H1 (cell line): ENCODE measurements around a stretch of chr11.

GRCh38 chr11:12079956-12080773, 30.2 kb upstream of the MICAL2 start:
- RRBS = no CpG with 5 or more reads among the region's 9 CpGs
CAGE:
- cytosol, long polyA plus RNA = no peak
- long polyA plus RNA = no peak
- nucleus, long polyA plus RNA = no peak

- RRBS = no CpG with 5 or more reads among the region's 2 CpGs
CAGE:
- cytosol, long polyA plus RNA = no peak
- long polyA plus RNA = no peak
- nucleus, long polyA plus RNA = no peak
These were observed 813 bp upstream of the MICAL2 start for GRCh38 chr11:12109593-12109960.

- RRBS = no CpG with 5 or more reads among the region's 5 CpGs
CAGE:
- cytosol, long polyA plus RNA = no peak
- long polyA plus RNA = no peak
- nucleus, long polyA plus RNA = no peak
These were observed 16.4 kb downstream of the MICAL2 start for GRCh38 chr11:12126548-12127486.

DNA sequence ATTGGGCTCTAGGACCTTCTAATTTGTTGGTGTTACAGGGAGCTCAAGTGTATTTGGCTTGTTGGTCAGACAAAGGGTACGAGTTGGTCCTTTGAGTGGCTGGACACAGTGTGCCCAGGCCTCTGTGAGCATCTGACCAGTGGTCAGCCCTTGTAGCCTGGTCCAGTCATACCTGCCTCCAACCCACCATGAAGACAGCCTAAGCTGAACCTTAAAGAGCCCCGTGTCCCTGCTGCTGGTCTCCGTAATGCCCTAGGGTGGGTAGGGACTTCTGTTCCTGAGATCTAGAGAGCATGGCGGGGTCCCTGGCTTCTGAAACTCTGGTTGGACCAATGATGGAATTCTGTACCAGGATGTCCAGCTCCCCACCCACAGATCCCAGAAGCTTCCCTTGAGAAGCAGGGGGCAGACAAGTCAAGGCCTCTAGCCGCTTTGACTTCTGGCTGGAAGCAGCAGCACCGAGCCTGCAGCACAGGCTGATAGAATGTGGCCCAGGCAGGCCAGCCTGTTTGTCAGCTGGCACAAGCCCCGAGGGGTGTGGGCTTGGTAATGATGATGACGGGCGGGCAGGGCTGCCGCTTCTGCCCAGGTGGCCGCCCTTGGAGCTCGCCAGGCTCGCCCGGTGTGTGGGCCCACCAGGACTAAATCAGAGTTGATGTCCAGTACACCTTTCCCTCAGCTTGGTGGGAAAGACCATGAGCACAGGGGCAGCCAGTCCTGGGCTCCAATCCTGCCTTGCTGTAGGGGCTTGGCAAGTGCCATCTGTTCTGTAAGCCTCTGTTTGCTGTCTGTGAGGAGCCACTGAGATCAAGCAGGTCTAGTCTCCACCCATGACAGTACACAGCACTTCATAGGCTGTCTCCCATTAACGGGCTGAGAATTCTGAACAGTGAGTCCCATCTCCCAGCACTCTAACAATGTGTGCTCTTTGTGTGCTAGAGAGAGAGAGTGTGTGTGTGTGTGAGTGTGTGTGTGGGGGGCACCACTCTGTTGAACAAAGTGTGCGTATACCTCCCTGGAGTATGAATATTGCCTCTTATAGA, 26.6 kb downstream of the MICAL2 start:
- RRBS = no CpG with 5 or more reads among the region's 16 CpGs
CAGE:
- cytosol, long polyA plus RNA = no peak
- long polyA plus RNA = no peak
- nucleus, long polyA plus RNA = no peak

DNA sequence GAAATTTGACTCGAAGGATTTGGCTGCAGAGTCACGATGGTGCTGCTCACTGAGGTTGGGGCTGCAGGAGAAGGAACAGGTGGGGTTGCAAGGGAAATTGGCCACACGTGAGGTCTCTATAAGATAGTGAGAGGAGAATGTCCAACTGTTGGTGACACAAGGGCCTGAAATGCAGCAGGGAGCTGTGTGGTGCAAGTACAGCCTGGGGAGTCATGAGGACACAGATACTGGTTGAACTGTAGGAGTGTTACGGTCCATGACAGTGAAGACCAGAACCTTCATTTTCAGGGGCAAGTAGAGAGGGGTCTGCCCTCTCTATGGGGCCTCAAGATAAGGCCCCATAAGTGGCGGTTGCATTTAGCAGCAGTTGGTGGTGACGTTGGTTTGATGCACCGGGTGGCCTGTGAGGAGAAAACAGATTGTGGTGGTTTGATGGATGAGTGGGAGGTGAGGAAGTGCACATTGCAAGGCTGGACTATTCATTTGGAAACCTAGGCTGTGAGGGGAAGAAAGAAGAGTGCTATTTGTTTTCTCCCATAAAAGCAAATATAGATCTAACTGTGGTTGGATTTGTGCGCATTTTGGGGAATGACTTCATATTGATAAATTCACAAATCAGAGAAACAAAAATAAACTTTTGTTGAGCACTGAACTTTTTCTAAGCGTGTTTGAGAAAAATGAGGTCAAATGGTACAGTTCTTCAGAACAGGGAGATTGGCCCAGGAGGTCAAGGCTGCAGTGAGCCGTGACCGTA, 39.4 kb downstream of the MICAL2 start:
- RRBS = no CpG with 5 or more reads among the region's 11 CpGs
CAGE:
- cytosol, long polyA plus RNA = no peak
- long polyA plus RNA = no peak
- nucleus, long polyA plus RNA = no peak

DNA sequence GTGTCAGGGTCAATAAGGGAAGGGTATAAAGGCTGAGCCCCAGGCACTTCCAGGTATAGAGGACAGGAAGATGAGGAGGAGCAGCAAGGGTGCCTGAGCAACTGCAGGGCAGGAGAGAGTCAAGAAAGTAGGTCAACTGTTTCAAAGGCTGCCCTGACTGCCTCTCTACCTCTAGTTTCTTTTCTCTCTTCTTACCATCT, 86.0 kb downstream of the MICAL2 start:
CAGE:
- cytosol, long polyA plus RNA = no peak
- long polyA plus RNA = no peak
- nucleus, long polyA plus RNA = no peak

GRCh38 chr11:12237618-12238158, 127.3 kb downstream of the MICAL2 start:
- RRBS = no CpG with 5 or more reads among the region's 6 CpGs
CAGE:
- cytosol, long polyA plus RNA = no peak
- long polyA plus RNA = no peak
- nucleus, long polyA plus RNA = no peak

DNA sequence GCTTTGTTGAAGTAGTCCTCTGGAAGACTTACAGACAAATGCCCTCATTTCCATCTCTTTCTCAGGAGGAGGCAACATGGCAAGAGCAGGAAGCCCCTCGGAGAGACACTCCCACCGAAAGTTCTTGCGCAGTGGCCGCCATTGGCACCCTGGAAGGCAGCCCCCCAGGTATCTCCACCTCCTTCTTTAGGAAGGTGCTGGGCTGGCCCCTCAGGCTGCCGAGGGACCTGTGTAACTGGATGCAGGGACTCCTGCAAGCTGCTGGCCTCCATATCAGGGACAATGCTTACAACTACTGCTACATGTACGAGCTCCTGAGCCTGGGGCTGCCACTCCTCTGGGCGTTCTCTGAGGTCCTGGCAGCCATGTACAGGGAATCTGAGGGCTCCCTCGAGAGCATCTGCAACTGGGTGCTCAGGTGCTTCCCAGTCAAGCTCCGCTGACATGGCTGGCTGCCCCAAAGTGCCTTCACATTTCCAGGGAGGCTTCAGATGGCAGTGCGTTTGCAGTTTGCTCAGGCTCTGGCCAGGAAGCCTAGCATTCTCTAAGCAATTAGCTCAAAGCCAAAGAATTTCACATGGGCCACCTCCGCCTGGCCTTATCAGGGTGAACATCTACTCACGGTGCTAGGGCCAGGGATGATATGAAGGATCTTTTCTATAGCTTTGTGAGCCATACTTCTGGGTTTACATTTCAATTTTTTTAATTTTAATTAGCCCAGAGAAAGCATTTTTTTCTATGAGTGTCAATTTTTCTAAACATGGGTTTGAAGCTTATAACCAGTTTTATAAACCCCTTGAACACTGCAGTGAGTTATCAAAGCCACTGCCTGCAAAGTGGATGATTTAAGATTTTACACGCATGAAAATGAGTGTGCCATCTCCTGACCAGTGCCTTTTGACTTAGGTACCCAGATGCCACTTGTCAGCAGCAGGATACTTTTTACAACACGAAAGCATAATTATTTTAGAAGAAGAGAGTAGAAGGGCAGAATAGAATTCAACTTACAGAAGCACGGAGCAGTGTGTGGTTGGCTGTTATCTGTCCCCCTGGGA, 117.3 kb upstream of the PARVA start:
- RRBS = no CpG with 5 or more reads among the region's 15 CpGs
CAGE:
- cytosol, long polyA plus RNA = no peak
- long polyA plus RNA = no peak
- nucleus, long polyA plus RNA = no peak

GRCh38 chr11:12273968-12274385, 103.4 kb upstream of the PARVA start:
- RRBS = no CpG with 5 or more reads among the region's 3 CpGs
CAGE:
- cytosol, long polyA plus RNA = no peak
- long polyA plus RNA = no peak
- nucleus, long polyA plus RNA = no peak

DNA sequence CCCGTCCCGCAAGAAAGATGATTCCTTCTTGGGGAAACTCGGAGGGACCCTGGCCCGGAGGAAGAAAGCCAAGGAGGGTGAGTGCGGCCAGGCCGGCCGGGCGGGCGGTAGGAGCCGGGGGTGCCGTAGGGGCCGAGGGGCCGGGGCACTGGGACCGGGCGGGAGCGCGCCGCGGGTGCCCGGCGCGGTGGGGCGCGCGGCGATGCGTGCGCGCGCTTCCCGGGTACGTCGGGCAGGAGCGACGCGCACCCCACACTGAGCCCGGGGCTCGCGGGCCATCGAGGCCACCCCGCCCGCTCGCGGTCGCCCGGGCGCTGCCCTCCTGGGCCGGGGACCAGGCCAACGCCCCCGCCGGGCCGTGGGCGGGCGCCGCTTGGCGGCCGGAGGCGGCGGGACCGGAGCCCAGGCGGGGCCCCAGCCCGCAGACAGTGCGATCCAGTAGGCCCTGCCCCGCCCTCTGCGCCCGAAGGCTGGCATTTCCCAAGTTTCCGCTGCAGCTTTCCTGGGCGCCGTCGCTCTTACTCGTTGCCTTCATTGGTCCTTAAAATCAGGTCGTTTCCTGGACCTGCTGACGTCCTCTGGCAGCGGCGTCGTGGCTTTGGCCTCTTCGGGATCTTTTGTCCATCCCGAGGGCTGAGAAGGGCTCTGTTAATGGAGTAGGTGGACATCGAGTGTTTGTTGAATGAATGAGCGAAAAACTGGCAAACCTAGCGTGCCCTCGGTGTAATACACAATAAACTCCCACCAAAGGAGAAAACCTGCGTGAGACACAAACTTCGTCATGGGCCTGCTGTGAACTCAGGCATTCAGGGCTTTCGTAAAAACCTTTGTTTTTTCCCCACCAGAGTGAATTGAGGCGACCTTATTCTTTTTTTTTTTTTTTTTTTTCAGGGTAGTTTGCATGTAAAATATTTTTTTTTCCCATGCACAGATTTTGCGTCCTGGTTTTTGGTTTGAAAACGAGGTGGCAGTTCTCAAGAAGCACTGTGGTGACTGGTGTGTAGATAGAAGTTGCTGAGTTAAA, 648 bp downstream of the PARVA start:
- RRBS = 1% methylated on average over 27 of the region's 88 CpGs
CAGE:
- cytosol, long polyA plus RNA = no peak
- long polyA plus RNA = no peak
- nucleus, long polyA plus RNA = no peak

DNA sequence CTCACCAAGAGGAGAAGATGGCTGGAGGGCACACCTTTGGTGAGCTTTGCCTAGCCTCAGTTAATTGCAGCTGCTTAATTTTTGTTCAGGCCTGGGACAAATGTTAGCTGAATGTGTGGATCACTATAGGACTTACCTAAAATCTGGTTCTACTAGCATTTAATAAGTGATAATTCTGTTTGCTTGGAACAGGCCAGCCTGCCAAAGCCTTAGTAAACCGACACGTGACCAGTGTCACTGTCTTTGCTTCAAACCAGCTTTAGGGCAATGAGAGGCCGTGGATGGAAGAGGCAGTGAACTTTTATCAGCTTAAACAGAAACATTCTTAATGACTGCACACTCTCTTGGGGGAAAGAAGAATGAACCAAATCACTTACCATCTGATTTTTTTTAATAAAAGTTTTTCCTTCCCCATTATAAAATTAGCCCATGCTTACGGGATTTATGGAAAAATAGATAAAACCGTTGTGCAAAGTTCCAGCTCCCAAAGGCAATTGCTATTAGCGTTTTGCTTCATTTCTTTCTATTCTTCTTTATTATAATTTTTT, 10.9 kb downstream of the PARVA start:
- RRBS = no CpG with 5 or more reads among the region's 6 CpGs
CAGE:
- cytosol, long polyA plus RNA = no peak
- long polyA plus RNA = no peak
- nucleus, long polyA plus RNA = no peak

- RRBS = no CpG with 5 or more reads among the region's 10 CpGs
CAGE:
- cytosol, long polyA plus RNA = no peak
- long polyA plus RNA = no peak
- nucleus, long polyA plus RNA = no peak
These were observed 32.8 kb downstream of the PARVA start for GRCh38 chr11:12409992-12410800.

DNA sequence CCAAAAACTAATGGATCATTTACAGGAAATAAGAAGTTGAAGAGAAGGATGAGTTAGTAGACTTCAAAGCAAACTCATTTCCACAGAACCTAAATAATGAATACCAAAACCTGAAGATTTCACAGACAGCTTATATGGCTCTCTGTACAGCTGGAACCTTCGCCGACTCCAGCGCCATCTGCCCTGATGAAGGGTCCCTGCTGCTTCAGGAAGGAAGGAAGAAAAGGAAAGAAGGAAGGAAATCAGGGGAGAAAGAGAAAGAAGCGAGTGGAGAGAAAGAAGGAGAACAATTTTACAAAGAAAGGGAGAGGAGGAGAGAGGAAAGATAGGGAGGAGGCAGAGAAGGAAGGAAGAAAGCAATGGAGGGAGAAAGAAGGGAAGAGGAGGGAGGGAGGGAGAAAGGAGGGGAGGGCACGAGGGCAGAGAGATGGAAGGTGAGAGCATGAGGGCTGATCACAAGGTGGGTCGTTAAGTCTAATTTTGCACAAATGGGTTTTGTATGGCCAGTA, 39.1 kb downstream of the PARVA start:
- RRBS = no CpG with 5 or more reads among the region's 6 CpGs
CAGE:
- cytosol, long polyA plus RNA = no peak
- long polyA plus RNA = no peak
- nucleus, long polyA plus RNA = no peak

DNA sequence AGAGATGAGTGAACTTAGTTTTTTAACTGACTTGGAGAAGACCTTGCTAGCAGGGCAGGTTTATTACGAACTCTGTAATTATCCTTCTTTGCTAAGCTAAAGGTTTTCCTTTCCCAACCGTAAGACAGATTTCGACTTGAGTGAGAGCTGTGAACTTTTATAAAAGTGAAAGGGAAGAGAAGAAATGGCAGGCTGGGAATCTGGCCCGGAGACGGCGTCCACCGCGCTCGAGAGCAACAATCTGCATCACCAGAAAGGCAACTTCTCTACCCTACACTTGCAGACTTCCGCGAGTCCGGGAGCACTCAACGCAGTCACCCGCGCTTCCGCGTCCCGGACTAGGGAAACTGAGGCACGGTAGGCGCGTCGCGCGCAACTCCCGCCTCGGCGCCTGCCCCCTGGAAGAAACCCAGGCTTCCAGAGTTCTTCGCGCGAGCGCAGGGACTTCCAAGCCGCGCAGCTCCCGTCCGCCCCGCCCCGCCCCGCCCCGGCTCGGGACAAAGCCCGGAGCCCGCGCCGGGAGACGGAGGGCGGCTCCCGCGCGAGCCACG, 484 bp upstream of the TEAD1 start:
- RRBS = 5% methylated on average over 16 of the region's 50 CpGs
CAGE:
- cytosol, long polyA plus RNA = no peak
- long polyA plus RNA = no peak
- nucleus, long polyA plus RNA = no peak

DNA sequence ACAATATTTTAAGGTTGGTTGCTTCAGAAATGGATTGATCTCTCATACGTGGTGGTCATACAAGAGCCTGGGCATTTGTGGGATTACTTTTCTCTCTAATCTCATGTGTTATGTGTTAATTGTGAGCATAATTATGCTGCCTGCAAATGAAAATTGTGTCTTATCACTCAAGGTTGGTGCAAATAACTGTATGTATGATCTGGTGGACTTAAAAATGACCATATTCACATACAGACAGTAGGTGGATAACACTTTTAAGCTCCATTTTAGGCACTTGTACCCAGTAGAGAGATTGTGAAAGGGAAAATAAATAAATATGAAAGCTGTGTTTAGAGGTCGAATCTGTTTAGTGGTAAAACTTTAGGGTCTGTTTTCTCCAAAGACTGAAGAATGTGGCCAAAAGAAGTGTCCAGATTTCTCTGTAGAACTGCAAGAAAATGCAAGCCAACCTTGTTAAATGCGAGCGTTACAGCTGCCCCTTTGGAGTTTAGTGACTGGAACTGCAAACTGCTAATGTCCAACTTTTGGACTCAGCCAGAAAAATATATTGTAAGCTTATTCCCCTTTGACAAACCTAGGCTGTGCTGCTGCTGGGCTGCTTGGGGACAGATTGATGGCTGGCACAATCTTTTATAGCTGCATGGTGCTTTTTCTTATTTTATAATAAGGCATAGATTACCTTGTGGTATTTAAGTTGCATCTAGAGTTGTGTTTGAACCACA, 3.7 kb downstream of the TEAD1 start:
- RRBS = no CpG with 5 or more reads among the region's 4 CpGs
CAGE:
- cytosol, long polyA plus RNA = no peak
- long polyA plus RNA = no peak
- nucleus, long polyA plus RNA = no peak

DNA sequence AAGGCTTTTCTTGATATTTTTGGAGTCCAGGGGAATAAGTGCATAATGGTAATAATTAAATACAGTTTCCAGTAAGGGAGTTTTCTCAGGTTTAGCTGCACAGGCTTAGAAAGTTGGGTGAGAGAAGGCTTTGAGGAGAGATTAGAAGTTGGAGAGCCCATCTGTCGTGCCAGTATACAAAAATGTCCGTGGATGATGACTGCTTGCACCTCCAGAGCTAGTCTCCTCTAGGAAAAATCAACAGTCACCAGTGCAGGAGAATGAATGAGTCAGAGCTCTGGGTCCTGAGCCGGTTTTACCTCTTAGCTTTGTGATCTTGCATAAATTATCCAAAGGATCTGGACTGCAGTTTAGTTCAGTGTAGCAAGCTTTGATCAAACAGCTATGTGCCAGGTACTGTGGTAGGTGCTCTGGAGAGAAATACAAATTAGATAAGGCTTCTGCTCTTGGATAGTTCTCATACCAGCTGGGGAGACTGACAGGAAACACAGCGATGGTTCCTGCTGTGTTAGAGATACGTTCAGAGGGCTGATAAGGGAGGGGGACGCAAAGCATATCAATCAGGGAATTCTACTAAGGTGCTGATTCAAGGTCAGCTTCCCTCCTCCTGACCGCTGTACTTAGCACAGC, 125.9 kb downstream of the TEAD1 start:
- RRBS = no CpG with 5 or more reads among the region's 7 CpGs
CAGE:
- cytosol, long polyA plus RNA = no peak
- long polyA plus RNA = no peak
- nucleus, long polyA plus RNA = no peak

- RRBS = no CpG with 5 or more reads among the region's 13 CpGs
CAGE:
- cytosol, long polyA plus RNA = no peak
- long polyA plus RNA = no peak
- nucleus, long polyA plus RNA = no peak
These were observed 139.6 kb downstream of the TEAD1 start for GRCh38 chr11:12813516-12814465.

GRCh38 chr11:12863109-12864295, 145.6 kb upstream of the RASSF10 start:
- RRBS = no CpG with 5 or more reads among the region's 18 CpGs
CAGE:
- cytosol, long polyA plus RNA = no peak
- long polyA plus RNA = no peak
- nucleus, long polyA plus RNA = no peak

DNA sequence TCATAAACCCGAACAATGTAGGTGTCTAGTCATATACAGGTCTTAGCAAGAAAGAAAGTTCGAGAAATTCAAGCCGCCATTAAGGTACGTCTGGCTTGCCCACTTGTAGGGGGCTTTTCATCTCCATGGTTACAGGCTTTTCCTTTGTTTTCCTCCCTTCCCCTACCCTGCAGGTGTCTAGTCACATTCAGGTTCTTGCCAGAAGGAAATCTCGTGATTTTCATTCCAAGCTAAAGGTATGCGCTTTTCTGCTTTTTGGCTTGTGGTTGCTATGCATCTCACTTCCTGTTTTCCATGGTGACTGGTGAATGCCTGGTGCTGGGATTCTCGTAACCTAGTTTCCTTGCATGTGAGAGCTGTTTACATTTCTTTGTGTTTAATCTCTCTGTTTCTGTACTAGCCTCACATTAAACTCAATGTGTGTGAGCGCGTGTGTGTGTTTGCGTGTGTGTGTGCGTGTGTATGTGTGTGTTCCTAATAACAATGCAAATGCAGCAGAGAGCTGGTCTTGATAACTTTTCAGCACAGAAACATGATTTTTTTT, 144.4 kb upstream of the RASSF10 start:
- RRBS = no CpG with 5 or more reads among the region's 11 CpGs
CAGE:
- cytosol, long polyA plus RNA = no peak
- long polyA plus RNA = no peak
- nucleus, long polyA plus RNA = no peak

- RRBS = no CpG with 5 or more reads among the region's 1 CpG
CAGE:
- cytosol, long polyA plus RNA = no peak
- long polyA plus RNA = no peak
- nucleus, long polyA plus RNA = no peak
These were observed 111.7 kb upstream of the RASSF10 start for GRCh38 chr11:12897414-12897795.